Aorta (tissue), 1 donor: ENCODE measurements around the genes ANKRD49 and PIWIL4.

DNA sequence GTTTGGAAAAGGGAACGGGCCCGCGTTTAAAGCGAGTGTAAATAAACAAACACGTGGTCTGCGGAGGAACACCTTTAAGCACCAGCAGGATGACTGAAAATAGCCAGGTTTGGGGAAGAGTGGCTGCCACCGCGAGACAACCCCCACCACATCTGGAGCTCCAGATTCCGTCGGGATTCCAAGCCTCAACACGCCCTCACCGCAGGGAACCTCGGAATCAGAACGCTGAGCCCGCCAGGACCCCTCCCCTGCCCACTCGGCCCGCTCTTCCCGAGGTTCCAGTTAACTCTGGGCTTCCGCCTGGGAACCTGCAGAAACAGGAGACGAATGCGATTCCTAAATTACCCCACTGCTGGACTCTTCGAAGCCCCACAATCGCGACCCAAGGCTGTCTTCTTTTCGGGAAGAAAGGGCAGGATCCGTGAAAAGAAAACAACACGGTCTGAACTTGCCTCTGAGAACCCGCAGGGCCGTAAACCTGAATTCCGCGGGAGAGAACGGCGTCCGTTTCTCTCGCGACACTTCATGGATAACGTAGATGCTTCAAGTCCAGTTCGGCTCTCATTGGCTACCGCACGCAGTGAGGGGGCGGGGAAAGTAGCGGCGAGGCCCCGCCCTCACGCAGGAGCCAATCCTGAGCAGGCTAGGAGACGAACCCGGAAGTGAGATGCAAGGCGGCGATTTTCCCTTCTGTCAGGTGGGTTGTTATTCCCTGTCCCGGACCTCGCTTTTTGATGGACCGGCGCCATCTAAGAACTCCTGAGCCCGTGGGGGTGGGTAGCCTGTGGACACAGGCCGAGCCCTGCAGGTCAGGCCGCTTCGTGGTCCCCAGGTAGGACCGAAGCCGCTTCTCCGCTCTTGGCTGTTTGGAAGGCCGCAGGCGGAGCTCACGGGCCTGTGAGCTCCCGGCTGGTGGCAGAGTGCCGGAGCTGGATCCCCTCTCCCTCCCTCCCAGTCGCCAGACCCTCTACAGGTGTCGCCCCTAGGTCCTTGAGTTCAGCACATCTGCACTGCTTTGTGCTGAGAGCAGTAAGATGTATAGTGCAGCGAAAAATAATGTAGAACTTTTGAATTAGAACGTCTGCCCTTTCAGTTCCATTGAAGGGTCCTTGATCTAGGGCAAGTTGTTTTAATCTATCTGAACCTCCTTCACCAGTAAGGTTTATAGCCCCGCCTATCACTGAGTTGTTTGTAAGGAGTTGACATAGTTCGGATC, at the start of gene ANKRD49:
Gene ANKRD49, plus strand, starts transcription at position 646 of the 1,216 bp plus-strand sequence.
- PRO-cap = bidirectional peak, plus-strand start at position 646 of the sequence, minus-strand start at position 496 of the sequence

GRCh38 chr11:94546827-94547230, 3.1 kb downstream of the FUT4 start:
- PRO-cap = no peak

DNA sequence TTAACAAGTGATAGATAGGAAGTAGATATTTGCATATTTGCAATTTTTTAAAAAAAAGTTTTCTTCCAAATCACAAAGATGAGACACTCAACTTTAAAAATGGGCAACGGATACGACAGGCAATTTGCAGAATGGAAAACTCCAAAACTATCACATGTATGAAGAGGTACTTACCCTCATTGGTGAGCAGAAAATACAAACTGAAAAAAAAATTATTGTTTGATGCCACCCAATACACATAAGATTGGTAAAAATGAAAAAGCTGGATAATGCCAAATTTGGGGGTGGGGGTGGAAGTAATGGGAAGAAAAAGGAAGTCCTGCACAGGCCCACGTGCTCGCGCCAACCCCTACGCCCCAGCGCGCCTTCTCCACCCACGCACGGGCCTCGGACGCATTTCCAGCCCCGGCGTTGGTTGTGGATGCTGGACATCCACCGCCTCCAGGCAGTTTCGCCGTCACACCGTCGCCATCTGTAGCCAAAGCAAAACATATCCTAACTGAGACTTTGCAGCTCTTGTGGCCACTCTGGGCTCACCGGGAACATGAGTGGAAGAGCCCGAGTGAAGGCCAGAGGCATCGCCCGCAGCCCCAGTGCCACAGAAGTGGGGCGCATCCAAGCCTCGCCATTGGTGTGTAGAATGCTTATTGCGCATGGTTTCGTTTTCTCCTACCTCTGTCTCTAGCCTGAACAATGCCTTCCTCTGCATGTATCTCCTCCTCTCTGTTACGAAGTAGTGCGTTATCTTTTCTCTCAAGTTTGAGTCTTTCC, at the start of gene PIWIL4:
Gene PIWIL4, plus strand, starts transcription at position 394 of the 771 bp plus-strand sequence.
- PRO-cap = no peak

DNA sequence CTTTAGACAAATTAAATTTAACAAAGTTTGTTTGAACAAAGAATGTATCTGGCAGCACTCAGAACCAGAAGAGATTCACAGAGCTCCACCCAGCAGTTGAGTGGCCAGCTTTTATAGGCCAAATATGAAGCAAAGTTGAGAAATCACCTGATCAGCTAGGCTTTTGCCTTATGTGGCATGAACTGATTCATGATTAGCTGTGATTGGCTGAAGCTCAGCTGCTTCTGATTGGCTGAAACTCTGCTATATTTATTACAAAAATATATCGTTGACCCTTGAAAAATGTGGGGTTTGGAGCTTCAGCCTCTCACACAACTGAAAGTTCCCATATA, 62.6 kb downstream of the PIWIL4 start:
- PRO-cap = no peak

- PRO-cap = no peak
These were observed 27.8 kb upstream of the AMOTL1 start for GRCh38 chr11:94740198-94740989.

DNA sequence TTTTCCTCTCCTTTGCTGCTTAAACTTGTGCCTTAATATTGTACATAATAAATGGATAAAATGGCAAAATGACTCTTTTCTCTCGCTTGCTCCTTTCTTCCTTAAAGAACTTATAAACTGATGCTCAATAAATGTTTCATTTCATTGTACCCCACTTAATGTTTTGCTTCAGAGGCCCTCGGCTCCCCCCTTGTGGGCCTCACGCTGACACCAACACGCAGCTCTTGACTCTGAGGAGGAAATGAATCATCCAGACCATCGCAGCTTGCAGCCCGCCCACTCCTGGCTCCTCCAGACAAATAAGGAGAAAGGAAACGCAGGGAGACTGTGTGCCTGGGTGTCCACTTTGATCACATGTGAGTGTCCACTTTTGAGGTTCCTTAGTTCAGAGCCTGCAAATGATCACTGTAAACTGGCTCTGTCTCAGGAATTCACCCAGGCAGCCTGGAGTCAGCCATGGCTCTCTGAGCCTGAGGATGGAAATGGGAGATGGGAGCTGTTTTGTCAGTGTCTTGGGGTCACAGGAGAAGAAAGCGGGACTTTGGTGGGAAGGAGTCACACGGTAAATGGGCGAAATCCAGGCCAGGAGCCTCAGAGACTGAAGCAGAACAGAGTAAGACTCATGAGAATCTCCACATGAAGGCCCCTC, 96.6 kb downstream of the CWC15 start:
- PRO-cap = no peak

GRCh38 chr11:95091661-95092302, 2.1 kb downstream of the ENDOD1 start:
- PRO-cap = no peak

DNA sequence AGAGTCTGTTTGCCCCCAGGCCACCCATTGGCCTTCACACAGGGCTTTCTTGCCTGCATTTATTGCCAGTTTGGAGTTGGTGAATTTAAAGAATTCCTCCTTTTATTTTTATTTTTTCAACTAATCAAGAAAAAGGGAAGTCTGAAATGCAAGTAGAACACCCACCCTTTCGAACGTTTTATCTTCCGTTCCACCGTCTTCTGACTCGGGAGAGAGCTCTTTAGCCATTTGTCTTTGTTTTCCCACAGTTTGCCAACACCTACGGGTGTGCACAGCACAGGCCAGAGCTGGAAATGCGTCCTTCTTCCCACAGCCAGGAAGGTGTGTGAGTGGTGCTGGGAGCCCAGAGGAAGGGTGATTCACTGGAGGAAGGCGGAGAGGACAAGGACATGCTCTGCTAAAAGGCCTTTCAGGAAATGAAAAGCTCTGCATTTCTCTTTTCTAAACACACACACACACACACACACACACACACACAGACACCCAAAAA, 18.4 kb downstream of the ENDOD1 start:
- PRO-cap = no peak

DNA sequence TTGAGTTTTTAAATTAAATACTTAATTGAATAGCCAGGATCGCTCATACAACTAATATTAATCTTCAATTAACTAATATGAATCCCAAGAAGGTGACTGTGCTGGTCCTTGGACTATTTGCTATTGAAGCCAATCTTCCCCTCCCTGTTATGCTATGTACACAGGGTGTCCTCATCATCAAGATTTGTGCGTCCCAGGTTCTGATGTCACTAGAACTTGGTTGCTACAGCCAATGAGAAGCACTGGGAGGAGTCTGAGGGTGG, 212.2 kb upstream of the SESN3 start:
- PRO-cap = no peak

DNA sequence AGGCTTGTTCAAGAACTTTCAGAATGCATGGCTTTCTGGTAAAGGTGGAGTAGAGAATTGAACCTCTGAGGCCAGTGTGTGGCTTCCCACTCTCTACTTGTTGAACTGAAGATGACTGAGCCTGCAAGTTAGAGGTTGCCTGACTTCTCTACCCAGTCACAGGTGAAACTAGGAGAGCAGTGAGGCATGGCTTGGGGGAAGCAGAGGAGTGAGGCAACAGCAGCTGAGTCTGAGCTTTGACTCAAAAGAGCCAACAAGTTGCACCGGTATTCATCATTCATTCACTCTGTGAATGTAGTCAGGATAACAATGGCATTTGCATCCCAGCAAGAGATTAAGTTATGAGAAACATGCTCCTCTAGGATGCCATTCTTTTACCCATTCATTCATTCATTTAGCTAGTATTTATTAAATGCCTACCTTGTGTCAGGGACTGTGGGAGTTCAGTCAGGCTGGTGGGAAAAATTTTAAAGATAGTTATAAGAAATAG, 256.5 kb upstream of the SESN3 start:
- PRO-cap = no peak

GRCh38 chr11:95703129-95703448, 86.5 kb downstream of the FAM76B start:
- PRO-cap = no peak

GRCh38 chr11:95794139-95794691, 3.9 kb downstream of the CEP57 start:
- PRO-cap = no peak

GRCh38 chr11:95824153-95825323, 34.2 kb downstream of the CEP57 start:
- PRO-cap = no peak

- PRO-cap = no peak
These were observed 90.2 kb upstream of the MTMR2 start for GRCh38 chr11:96013942-96014746.

- PRO-cap = no peak
These were observed 129.0 kb upstream of the MTMR2 start for GRCh38 chr11:96052878-96053326.

GRCh38 chr11:96057338-96057778, 133.5 kb upstream of the MTMR2 start:
- PRO-cap = no peak

- PRO-cap = no peak
These were observed 186.9 kb downstream of the MAML2 start for GRCh38 chr11:96155726-96156821.

- PRO-cap = no peak
These were observed 177.5 kb downstream of the MAML2 start for GRCh38 chr11:96165416-96166058.

DNA sequence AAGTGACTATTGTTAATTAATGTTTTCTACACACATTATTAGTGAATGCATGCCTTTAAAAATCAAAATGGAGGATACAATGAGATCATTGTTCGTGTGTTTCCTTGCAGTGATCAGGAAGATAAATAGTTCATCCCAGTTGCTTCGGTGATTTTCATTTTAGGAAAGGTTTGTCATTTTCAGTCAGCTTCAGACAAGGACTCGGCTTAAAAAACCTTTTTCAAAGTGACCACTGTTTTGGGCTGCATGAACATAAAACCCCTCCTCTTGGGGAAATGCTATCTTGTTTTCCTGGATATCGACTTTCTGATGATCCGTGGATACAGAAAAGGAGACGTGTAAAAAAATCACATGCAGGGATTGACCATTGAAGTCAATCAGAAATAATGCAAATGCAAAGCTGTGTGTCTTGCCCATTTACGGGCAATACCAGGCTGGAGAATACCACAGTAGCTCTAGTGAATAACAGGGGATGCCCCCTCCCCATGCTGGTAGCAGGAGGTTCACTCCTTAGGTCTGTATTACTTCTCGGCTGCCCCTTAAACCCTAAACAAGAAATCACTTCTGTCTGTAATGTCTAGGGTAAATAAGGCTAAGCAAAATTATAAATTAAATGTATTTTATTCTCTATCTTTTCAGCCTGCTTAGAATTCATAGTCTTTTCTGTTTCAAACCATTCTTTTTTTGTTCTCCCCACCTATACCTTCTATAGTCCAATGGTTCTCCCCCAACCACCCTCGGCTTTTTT, 146.7 kb downstream of the MAML2 start:
- PRO-cap = no peak

- PRO-cap = no peak
These were observed 49.5 kb downstream of the MAML2 start for GRCh38 chr11:96293312-96294057.